HTR-8/SVneo (cell line): Measurements from ENCODE around the genes C1QTNF7 and MED28.

DNA sequence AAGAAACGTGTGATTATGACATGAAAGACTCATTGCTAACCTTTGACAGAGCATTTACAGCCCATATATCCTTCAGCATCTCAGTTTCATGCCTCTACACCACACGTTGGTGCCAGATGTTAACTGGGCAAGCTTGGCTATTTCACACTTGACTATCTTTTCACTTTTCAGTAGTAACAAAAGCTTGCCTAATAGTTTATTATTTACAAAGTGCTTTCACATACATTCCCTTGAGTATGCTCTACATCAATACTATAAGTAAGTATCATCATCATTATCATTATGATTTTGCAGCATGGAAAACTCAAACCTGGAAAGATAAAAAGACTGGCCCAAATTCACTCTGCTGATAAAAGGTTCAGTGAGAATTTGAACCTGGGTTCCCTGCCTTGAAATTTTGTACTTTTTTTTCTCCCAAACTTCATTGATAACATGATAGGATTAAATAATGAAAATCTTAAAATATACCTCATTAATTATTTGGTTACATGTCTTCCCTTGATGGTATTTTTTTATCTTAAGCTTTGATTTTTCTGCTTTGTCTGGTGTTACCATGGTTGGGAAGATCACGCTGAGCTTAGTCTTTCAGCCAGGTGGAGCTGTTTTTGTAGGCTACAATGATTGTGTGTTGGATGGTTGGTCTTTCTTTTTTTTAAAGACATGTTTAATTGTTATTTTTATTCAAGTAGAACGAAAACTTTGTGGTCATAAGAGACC lies 65.0 kb upstream of the C1QTNF7 start:
- RRBS, result no CpG with 5 or more reads among the region's 4 CpGs

GRCh38 chr4:15427585-15428179 lies at the start of gene C1QTNF7:
Gene C1QTNF7 (plus strand): TSS chr4:15428033.
- RRBS, result no CpG with 5 or more reads among the region's 5 CpGs

- RRBS, result no CpG with 5 or more reads among the region's 1 CpG
Observed at GRCh38 chr4:15591908-15592475, 63.2 kb downstream of the FBXL5 start.

GRCh38 chr4:15602378-15602752 lies 52.8 kb downstream of the FBXL5 start:
- RRBS, result no CpG with 5 or more reads among the region's 4 CpGs

- RRBS, result no CpG with 5 or more reads among the region's 3 CpGs
Observed at GRCh38 chr4:15699788-15700442, 3.0 kb upstream of the BST1 start.

GRCh38 chr4:16025229-16025760 lies 58.5 kb downstream of the PROM1 start:
- RRBS, result no CpG with 5 or more reads among the region's 8 CpGs

DNA sequence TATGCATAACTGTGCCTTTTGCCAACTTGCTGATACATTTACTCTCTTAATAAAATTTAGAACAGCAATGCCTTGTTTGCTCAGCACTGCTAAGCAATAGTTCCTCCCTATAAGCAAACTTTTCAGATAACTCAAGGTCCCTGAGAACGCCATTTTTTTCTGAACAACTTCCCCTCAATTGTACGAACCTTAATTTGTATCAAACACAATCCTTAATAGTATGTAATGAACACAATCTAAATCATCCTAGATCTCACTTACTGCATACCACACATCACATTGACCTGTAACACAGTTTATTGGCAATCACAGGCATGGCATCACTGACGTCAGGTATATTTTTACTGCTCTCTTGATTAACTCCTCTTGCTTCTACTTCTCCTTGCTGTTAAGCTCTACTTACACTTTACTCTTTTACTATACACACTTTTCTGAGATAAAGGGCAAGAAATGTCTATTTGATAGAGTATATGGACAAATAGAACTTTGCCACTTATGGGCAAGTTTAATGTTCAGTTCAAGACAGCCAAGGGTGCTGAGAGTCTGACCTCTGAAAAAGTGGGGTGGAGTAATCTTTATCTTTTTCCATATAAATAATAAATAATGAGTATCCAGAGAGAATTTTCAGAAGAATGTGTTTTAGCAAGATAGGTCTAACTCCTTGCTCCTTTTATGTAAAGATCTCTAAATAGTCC lies 66.9 kb downstream of the TAPT1 start:
- RRBS, result no CpG with 5 or more reads among the region's 3 CpGs

DNA sequence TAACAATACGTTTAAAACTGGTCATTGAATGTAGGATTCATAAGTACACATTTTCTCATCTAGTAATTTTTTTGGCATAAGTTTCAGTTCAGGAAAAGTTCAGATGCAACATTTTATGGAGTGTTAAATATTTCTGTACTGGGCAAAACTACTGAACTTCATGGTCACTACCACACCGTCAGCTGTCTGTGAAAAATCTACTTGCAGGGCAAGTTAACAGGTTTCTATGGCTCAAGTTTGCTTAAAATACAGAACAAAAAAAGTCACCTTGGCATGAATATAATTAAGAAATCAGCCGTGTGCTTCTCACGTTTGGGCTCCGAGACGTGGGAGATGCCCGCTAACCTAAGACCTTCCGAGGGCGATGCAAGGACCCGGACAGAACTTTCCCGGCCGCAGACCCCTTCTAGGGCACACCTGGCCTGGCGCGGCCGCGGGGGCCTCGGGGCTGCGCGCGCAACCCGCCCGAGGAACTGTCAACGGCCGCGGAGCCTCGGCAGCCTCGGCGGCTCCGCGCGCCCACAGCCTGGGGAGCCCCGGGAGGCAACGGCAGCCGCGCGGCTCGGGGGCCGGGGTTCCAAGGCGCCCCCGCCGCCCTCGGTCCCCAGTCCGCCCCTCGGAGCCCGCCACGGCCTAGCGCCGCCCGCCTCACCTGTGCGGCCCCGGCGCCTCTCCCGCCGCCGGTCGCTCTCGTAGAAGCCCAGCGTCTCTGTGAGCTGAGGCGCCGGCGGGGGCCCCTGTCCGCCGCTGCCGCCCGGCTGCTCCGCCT lies 480 bp downstream of the TAPT1 start:
- RRBS, result 1% methylated on average over 19 of the region's 66 CpGs

- RRBS, result no CpG with 5 or more reads among the region's 8 CpGs
Observed at GRCh38 chr4:16857325-16857973, 41.0 kb downstream of the LDB2 start.

DNA sequence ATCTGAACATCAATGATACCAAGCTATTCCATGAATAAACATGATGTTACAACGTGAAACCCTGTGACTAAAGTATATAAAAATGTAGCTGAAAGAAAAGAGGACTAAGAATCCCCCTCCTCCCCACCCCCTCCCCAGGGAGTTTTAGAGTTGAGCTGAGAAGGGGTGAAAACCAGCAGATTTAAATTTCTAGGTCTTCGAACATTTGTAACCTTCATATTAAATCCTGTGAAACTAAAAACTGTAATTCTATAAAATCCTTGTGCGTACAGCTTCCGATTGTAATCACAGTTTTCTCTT lies 5.1 kb downstream of the LDB2 start:
- RRBS, result no CpG with 5 or more reads among the region's 4 CpGs

GRCh38 chr4:16896213-16896724 lies 2.2 kb downstream of the LDB2 start:
- RRBS, result no CpG with 5 or more reads among the region's 1 CpG

GRCh38 chr4:17511023-17511455 lies 851 bp downstream of the QDPR start:
- RRBS, result no CpG with 5 or more reads among the region's 10 CpGs

DNA sequence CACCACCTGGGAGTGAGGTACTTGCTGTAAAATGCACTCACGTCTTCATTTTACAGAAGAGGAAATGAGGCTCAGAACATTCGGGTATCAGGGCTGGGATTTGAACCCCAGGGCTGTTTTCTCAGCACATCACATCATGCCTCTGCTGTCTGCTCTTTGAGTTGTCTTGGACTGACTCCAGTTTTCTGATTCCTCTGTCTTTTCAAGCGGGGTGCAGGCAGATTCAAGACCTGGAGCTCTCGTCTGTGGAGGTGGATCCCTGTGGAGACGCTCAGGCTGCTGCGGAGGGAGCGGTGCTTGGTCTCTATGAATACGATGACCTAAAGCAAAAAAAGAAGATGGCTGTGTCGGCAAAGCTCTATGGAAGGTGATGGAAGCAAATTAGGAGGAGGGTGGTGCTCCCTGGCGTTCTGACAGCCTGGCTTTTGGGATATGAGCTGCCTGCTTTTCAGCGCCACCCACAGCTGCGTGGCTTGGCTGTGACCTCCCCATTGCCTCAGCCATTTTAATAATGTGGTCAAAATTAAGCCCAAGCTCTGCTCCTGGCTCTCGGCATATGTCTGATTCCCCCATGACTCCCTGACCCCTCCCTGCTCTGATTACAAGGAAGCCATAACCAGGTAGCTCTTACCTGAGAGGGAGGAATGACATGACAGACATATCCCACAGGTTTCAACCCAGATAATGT lies 6.4 kb downstream of the LAP3 start:
- RRBS, result no CpG with 5 or more reads among the region's 13 CpGs

GRCh38 chr4:17614479-17615541 lies at the start of gene MED28:
Gene MED28 (plus strand): TSS chr4:17614641.
- RRBS, result 1% methylated on average over 11 of the region's 49 CpGs

GRCh38 chr4:18019922-18020426 lies 1.6 kb downstream of the LCORL start:
- RRBS, result no CpG with 5 or more reads among the region's 11 CpGs

DNA sequence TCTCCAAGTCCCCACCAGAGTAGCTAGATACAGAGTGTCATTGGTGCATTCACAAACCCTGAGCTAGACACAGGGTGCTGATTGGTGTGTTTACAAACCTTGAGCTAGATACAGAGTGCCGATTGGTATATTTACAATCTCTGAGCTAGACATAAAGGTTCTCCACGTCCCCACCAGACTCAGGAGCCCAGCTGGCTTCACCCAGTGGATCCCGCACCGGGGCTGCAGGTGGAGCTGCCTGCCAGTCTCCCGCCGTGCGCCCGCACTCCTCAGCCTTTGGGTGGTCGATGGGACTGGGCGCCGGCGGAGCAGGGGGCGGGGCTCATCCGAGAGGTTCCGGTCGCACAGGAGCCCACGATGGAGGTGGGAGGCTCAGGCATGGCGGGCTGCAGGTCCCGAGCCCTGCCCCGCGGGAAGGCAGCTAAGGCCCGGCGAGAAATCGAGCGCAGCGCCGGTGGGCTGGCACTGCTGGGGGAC lies 396.6 kb upstream of the LCORL start:
- RRBS, result no CpG with 5 or more reads among the region's 27 CpGs

DNA sequence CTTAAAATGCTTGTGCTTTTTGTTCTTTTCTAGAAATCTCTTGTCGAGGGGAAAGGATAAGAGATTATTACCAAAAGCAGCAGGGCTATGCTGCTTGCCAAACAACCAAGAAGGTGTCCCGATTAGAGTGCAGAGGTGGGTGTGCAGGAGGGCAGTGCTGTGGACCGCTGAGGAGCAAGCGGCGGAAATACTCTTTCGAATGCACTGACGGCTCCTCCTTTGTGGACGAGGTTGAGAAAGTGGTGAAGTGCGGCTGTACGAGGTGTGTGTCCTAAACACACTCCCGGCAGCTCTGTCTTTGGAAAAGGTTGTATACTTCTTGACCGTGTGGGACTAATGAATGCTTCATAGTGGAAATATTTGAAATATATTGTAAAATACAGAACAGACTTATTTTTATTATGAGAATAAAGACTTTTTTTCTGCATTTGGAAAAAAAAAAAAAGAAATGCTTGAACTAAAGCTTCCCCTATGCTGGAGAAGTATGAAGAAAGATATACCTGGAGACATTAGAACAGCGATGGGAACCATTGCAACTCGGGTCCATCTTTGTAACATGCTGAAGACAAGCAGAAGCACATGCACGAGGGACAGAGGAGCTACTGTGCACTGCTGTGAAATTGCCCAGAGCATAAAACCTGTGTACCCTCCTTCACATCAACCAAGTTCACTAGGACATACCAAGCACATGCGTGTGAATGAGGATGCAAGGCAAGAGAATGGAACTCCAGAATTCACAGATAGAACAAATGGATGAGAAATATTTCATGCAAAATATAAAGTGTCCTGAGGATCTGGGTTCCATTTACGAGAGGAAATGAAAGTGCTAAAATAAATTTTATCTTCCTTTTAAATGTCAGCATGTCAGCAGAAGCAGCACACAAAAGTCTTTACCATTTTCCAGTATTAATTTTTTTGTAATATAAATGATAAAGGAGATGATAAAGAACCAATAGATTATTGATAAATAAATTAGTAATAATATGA lies 81.2 kb upstream of the PACRGL start:
- RRBS, result no CpG with 5 or more reads among the region's 17 CpGs

- RRBS, result no CpG with 5 or more reads among the region's 43 CpGs
Observed at GRCh38 chr4:20983603-20984752, 283.7 kb downstream of the PACRGL start.